Kidney epithelial cell (primary cell): ENCODE measurements around the genes ZBTB22 and ZBTB9.

DNA sequence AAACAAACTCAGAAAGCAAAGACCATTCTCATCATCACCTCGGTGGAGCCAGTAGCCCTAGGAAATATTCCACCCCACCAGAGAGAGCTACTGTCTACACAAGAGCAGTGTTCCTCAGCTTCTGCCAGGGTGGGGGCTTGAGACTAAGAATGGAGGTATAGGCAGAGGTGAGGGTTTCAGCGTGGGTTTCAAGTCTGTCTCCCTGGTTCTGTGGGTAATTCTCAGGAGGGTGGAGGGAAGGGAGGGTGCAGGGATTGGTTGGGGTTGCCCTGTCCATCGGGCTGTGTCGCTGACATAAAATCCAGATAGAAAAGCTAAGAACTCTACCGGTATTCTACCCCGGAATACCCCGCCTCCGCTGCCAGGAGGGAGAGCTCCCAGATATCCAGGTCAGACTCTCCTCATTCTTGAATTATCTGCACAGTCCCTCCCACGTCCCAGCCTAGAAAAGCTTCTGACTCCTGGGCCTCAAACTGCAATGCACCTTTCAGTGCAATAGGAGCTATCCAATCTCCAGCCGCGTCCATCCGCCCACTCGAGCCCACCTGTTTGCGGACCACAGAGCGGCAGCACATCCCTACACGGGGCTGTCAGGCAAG lies 1.7 kb downstream of the TAPBP start:
- RAMPAGE, long total RNA, result no peak
- RRBS, result no CpG with 5 or more reads among the region's 16 CpGs

GRCh38 chr6:33317302-33318688 lies at the start of gene ZBTB22:
ZBTB22 (minus strand) TSS chr6:33317744.
- RAMPAGE, long total RNA, result no peak
- RRBS, result 3% methylated on average over 7 of the region's 75 CpGs

DNA sequence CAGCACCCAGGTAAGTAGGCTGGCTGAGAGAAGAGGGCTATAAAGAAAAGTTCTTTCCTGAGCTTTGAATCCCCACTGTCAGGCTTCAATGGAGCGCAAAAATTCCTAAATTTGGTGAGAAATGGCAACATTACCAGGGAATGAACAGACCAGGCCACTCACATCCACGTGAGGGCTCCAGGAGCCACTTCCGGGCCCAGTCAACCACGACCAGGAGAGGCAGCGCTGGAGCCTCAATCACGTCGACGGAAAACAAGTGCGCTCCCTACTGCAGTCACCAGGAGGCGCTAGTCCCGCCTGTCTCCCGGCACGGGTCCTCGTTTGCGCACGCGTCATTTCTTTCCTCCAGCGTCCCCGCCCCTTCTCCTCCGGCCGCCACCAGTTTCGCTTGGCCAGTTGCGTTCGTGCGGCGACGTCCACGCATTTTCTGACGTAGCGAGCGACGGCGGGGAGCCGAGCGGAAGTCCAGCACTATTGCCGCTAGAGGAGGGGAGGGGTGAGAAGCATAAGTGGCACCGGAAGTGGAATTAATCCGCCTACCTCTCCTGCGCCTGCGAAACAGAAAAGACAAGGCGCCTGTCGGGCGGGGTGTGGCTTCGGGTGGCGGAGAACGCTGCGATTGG lies 382 bp upstream of the KIFC1 start:
- RAMPAGE, long total RNA, result no peak
- RRBS, result under 1% methylated on average over 9 of the region's 47 CpGs

DNA sequence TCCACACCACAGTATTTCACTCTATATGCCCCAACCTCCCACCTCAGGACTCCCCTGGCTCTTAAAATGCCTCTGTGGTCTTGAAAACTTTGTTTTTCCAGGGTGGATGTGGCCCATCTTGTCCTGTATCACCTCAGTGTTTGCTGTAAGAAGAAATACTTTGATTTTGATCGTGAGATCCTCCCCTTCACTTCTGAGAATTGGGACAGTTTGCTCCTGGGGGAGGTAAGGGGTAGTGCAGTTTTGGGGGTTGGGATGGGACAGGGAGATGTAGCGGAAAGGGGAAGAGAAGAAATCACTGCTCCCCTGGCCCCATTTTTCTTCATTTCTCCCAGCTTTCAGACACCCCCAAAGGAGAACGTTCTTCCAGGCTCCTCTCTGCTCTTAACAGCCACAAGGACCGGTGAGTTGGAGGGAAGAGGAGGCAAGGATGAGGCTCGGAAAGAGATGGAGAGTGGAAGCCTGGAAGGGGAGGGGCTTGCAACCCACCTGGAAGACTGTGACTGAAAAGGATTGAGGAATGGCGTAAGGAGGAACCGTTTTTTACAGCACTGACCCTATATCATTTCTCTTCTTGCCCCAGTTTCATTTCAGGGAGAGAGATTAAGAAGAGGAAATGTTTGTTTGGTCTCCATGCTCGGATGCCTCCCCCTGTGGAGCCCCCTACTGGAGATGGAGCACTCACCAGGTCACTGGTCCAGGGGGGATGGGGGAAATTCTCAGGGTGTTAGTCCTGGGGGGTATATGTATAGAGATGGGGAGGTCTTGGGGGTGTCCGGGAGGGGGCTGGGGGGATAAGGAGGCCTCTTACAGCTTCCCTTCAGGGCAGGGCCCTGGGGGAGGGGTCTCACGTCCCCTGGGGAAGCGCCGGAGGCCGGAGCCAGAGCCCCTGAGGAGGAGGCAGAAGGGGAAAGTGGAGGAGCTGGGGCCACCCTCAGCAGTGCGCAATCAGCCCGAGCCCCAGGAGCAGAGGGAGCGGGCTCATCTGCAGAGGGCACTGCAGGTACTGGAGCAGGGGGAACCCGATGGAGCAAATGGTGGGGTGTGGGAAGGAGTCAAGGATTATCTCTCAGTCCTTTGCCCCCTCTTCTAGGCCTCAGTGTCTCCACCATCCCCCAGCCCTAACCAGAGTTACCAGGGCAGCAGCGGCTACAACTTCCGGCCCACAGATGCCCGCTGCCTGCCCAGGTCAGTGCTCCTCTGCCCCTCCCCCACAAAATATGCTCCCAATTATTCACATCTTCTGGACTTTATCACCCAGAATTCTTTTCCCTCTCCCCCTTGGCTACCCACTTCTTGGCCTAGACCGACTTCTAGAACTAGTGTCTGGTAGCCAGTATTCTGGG lies 3.3 kb downstream of the CUTA start:
- RAMPAGE, long total RNA, result no peak
- RRBS, result 85% methylated on average over 4 of the region's 21 CpGs

DNA sequence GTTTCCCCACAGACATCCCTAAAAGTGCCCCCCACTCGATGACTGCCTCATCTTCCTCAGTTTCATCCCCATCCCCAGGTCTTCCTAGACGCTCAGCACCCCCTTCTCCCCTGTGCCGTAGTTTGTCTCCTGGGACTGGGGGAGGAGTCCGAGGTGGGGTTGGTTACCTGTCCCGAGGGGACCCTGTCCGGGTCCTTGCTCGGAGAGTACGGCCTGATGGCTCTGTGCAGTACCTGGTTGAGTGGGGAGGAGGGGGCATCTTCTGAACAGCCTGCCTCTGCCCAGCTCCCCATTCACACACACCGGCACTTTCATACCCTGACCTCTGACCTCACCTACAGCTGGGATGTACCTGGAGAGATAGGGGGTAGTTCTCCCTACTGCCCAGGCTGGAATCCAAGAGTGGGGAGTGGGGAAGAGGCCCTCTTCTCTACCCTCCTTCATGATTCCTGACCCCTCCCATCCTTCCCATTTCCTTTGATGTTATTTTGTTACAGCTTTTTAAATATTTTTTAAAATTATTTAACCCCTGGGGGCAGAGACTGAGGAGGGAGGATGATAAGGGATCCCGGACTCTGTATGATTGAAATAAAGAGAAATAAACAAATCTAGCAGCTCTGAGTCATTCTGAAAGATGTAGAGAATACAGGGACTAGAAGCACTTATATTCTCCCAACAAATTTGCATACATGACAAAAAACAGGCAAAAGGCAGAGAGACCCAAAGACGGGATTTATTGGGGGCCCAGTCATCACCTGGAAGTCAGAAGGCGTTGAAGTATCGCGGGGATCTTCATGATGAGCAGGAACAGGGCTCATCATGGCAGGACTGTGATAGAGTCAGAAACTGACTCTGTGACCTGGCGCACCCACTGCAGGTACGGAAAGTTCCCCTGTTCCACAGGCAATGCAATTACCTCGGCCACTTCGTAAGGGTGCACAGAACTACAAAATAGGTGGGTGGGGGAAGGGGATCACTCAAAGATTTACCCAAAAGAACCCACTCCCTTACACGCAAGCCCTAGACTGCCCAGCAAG lies 1.8 kb downstream of the CUTA start:
- RAMPAGE, long total RNA, result no peak
- RRBS, result no CpG with 5 or more reads among the region's 19 CpGs

GRCh38 chr6:33454028-33454915 lies at the start of gene ZBTB9:
ZBTB9 (plus strand) TSS chr6:33454576.
- RAMPAGE, long total RNA, result start-site peak on the plus strand at chr6:33454555-33454604, 98 and 78 reads in 2 replicates
- RRBS, result under 1% methylated on average over 16 of the region's 64 CpGs

DNA sequence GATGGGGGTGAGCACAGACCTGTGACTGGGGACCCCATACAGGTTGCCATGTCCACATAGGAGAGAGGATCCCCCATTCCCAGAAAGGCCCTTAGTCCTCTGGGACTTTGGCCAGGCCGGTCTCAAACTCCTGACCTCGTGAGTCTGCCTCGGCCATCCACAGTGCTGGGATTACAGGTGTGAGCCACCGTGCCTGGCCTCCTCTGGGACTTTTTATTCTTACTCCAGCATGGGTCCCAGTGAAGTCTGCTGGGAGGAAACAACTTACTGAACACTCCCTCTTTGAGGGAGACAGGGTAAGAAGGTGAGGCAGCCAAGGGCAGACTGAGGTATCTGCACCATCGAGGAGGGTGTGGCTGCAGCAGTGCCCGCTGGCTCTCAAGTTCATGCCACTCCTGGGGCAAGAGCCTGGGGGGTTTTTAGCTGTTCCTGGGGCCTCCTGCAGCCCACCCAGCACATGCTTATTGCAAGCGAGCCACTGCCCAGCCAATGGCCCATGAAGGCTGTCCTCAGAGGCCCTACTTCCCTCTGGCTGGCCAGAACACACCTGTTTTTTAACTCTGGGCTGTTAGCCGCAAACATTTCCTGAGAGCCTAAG lies 2.3 kb downstream of the BAK1 start:
- RAMPAGE, long total RNA, result no peak
- RRBS, result no CpG with 5 or more reads among the region's 8 CpGs

- RAMPAGE, long total RNA, result no peak
- RRBS, result no CpG with 5 or more reads among the region's 6 CpGs
Observed at GRCh38 chr6:33607801-33608204, 13.3 kb upstream of the ITPR3 start.

GRCh38 chr6:33619833-33620133 lies 1.3 kb upstream of the ITPR3 start:
- RAMPAGE, long total RNA, result no peak
- RRBS, result no CpG with 5 or more reads among the region's 5 CpGs

GRCh38 chr6:33695194-33696365 lies 15.9 kb downstream of the UQCC2 start:
- RAMPAGE, long total RNA, result no peak
- RRBS, result no CpG with 5 or more reads among the region's 22 CpGs

- RAMPAGE, long total RNA, result no peak
- RRBS, result no CpG with 5 or more reads among the region's 3 CpGs
Observed at GRCh38 chr6:33718839-33719244, 7.3 kb upstream of the UQCC2 start.

GRCh38 chr6:33779650-33780529 lies 9.0 kb downstream of the LEMD2 start:
- RAMPAGE, long total RNA, result no peak
- RRBS, result no CpG with 5 or more reads among the region's 23 CpGs

DNA sequence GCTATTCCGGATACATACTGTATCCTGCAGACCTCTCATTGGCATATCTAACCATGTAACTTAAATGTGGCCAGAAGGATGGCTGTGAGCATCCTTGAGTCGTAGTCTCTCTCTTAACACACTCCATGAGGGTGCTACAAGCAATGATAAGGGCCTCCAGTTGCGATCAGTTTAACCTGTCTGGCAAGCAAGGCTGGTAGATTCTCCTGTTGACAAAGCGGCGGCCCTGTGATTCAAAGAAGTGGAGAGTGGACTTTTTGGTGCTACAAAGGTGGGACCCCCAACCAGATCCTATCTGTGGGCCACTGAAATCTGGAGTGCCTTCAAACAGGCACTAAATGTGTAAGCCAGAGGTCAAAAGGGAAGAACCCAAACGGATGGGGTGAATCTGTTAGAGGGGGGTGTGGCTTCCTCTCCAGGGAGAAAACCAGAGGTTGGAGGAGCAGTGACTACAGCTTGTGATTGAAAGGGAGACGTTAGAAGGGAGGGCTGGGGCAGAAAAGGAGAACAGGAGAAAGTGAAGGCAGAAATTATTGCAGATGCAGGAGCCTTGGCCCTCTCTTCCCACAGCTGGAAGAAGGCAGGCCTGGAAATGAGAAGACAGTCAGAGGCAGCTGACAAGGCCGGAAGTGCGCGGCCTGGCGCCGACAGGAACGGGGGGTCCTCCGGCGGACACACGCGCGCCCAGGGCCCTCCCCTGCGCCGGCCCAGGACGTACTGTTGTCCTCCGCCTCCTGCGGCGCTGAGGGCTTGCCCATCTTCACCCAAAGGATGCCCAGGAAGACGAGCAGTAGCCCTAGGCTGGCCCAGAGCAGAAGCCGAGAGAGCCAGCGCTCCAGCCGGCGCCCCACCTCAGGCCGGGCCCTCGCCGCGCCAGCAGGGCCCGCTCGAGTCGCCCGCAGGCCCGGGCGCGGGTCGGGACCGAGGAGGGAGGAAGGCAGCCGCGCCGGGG lies 991 bp downstream of the LEMD2 start:
- RAMPAGE, long total RNA, result no peak
- RRBS, result 2% methylated on average over 29 of the region's 45 CpGs

- RAMPAGE, long total RNA, result no peak
- RRBS, result no CpG with 5 or more reads among the region's 6 CpGs
Observed at GRCh38 chr6:33995579-33996052, 150.3 kb downstream of the GRM4 start.

DNA sequence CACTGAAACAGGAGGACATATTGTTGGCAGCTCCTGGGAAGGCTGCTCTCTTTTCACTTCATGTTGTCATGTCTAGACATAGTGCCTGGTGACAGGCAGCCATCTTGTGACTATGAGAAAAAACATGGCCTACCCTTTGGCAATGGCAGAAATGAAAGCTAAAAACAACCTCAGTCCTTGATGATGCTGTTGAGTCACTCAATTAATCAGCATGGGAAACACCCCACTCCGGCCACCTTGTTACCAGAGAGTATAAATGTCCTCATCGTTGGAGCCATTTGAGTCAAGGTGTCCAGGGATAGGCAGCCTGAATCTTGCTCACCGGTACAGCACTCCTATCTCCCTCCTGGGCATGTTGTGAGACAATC lies 31.2 kb upstream of the HMGA1 start:
- RAMPAGE, long total RNA, result no peak
- RRBS, result 61% methylated on average over 2 of the region's 3 CpGs

DNA sequence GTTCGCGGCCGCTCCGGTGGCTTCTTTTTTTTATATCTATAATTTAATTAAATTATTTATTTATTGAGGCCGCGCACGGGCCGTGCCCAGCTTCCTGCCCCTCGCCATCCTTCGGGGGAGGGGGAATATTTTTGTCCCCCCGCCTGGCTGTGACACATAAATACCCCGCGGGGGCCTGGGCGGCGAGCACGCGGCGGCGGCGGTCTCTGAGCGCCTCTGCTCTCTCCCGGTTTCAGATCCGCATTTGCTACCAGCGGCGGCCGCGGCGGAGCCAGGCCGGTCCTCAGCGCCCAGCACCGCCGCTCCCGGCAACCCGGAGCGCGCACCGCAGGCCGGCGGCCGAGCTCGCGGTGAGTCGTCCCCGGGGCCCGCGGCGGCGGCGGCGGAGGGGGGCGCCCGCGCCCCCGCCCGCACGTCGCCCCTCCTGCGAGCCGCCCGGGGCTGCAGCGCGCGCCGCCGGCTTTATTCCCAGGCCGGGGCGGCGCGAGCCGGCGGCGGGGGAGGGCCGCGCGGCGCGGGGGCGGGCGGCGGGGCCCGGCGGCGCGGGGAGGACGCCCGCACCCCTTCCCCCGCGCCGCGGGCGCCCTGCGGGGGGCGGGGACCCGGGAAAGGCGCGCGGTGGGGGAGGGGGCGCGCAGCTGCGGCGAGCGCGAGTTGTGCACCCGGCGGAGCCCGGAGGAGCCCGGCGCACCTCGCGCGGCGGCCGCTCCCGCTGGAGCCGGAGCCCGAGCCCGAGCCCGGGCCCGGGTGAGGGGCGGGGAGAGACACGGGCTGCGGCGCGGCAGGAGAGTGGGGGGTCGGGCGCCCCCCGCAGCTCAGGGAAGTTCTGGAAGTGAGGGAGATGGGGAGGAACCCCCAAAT lies 525 bp downstream of the HMGA1 start:
- RAMPAGE, long total RNA, result no peak
- RRBS, result 1% methylated on average over 68 of the region's 127 CpGs

- RAMPAGE, long total RNA, result no peak
- RRBS, result no CpG with 5 or more reads among the region's 3 CpGs
Observed at GRCh38 chr6:34239049-34239501, 2.4 kb downstream of the HMGA1 start.

- RAMPAGE, long total RNA, result no peak
- RRBS, result no CpG with 5 or more reads among the region's 6 CpGs
Observed at GRCh38 chr6:34383920-34384610, 8.4 kb downstream of the NUDT3 start.

- RAMPAGE, long total RNA, result no peak
- RRBS, result no CpG with 5 or more reads among the region's 20 CpGs
Observed at GRCh38 chr6:34531868-34532538, 24.1 kb downstream of the SPDEF start.

GRCh38 chr6:34598750-34599197 lies 42.6 kb upstream of the SPDEF start:
- RAMPAGE, long total RNA, result no peak
- RRBS, result no CpG with 5 or more reads among the region's 3 CpGs